Skin of body (tissue), 2 donors: ENCODE measurements around the genes FBXO21 and KSR2.

DNA sequence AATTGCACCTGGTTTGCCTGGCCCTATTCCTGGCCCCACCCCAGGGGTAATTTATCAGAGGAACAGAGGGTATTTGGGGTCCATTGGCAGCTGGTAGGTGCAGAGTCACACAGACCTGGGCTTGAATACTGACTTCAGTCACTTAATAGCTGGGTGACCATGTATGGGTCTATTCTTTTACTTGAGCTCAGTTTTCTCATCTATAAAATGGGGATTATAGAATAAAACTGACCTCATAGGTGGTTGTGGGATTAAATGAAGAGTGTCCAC, 107.4 kb upstream of the MED13L start:
- RAMPAGE, long total RNA, result no peak

DNA sequence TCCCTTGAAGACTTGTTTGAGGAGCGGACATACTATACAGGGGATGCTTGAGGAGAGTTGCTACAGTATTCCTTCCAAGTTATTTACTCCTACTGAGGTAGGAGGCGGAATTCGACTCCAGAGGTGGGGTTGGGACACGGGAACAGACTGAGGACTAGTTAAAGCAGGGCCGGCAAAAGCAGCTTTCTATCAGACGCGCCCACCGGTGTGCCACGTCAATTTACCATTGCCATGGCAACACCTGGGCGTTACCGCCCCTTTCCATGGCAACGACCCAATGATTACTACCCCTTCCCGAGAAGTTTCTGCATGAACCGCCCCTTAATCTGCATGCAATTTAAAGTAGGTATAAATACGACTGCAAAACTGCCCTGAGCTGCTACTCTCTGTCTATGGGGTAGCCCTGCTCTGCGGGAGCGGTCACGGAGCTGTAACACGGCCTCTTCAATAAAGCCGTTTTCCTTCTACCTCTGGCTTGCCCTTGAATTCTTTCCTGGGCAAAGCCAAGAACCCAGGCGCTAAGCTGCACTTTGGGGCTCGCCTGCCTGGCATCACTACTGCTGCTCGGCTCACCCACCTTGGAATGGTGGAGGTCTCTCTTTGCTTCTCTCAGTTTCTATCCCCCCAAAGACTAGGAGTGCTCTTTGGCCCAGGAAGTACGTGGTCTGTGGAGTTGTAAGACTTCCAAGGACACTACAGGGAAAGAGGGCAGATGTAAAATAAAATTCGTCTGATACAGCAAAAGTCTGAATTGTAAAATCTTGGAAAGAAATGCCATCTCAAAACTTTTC, 52.8 kb upstream of the MAP1LC3B2 start:
- RAMPAGE, long total RNA, result no peak

- RAMPAGE, long total RNA, result no peak
These were observed 34.9 kb downstream of the MAP1LC3B2 start for GRCh38 chr12:116594076-116594508.

DNA sequence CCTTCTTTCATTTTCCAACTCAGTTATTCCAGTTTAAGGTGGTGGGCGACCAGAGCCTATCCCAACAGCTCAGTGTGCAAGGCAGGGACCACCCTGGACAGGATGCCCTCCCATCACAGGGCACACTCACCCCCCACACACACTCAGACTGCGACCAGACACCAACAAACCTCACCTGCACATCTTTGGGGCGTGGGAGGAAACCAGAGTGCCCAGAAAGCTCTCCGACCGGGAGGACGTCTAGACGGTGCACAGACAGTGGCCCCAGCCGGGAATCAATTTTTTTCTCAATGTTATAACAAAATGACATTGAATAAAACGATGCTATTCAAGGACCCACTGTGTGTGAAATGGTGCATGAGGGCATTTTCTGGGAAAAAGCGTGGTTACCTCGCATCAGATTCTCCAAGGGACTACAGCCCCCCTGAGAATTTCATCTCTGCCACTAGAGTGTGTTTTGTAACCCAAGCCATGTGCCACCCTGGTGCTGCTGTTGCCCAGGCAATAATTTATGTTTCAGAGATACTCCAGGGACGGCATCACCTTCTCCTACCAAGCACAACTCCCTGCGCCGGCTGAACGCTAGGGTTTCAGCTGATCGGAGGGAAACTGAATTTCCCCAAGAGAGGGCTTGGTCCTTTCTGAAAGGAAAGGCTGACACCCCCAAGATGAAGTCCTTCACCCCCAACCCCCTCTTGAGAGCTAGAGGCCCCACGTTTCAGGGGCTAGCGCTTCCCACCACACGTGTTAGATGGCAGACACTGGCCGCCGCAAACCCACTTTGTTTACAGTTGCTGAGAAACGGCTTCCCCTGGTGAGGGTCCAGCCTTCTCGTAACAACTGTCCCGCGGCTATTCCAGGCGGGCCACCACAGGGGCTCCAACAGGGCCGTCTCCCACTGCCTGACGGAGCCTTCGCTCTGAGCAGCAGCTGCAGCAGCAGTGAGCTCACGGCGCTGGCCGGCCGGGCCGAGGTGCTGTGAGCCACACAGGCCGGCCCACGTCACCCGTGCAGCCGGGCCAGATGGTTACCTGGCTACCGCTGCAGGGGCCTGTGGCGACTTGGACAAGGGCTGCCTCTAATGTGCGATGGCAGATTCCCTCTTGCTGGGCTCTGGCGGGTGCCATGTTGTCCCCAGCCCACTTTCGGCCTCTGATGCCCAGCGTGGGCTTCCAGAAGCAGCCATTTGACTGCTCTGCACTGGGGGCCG, 66.6 kb downstream of the TESC start:
- RAMPAGE, long total RNA, result no peak

- RAMPAGE, long total RNA, result no peak
These were observed 8.3 kb downstream of the TESC start for GRCh38 chr12:117090840-117091349.

GRCh38 chr12:117190132-117190882, at the start of gene FBXO21:
Gene FBXO21, minus strand, starts transcription at chr12:117190470.
- RAMPAGE, long total RNA, result no peak

DNA sequence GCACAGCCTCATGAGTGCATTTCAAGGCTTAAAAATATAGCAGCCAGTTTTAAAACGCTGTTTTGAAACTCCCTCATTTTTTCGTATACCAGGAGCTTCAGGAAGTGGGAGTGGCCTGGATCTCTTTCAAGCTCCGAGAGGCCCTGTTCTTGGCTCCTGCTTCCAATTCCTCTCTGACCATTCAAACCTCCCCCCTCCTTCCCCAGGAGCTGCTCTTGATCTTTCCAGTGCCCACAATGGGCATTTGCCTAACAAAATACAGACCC, 46.6 kb upstream of the NOS1 start:
- RAMPAGE, long total RNA, result no peak

DNA sequence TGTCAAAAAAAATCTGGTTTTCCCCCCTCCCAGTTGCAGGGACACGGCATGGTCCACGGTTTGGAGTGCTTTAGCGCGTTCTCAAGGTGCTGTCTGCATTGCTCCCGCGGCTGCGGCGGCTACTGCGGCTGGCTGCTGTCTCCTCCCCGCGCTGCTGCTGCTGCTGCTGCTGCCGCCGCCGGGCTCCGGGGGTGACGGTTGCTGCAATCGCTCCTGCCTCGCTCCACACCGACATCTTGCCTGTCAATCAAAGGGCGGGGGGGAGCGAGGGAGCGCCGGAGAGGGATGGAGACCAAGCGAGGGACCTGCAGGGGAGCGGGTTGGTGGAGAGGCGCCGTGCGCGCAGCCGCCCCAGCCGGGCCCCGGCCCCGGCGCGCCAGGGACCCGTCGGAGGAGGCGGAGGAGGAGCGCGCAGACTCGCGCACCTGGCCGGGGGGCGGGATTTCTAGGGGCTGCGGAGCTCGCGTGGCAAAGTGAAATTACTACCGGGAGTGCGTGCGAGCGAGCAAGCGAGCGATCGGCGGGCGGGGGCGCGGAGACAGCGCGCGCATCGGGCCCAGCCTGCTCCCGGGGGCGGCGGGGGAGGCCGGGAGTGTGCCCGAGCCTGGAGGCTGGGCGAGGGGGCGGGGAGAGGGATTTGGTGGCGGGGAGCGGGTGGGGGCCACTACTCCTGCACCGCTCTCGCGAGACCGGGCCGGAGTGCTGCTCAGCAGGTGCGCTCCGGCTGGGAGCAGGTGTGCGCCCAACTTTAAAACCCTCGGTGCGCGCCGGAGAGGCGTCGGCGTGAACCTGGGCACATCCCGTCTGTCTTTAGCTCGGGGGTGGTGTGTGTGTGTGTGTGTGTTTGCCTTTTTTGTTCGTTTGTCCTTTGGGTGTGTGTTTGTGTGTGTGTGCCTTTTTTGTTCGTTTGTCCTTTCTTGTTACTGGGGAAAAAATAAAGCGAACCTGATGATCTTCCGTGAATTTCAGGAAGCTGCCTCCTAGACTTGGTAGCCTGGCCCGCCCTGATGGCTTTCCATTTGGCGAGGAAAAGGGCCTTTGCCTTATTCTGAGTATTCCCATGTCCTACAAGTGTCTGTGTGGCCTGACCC, at the start of gene KSR2:
Gene KSR2 (minus strand): TSS at position 249 of the 1,091 bp plus-strand sequence.
- RAMPAGE, long total RNA, result no peak

DNA sequence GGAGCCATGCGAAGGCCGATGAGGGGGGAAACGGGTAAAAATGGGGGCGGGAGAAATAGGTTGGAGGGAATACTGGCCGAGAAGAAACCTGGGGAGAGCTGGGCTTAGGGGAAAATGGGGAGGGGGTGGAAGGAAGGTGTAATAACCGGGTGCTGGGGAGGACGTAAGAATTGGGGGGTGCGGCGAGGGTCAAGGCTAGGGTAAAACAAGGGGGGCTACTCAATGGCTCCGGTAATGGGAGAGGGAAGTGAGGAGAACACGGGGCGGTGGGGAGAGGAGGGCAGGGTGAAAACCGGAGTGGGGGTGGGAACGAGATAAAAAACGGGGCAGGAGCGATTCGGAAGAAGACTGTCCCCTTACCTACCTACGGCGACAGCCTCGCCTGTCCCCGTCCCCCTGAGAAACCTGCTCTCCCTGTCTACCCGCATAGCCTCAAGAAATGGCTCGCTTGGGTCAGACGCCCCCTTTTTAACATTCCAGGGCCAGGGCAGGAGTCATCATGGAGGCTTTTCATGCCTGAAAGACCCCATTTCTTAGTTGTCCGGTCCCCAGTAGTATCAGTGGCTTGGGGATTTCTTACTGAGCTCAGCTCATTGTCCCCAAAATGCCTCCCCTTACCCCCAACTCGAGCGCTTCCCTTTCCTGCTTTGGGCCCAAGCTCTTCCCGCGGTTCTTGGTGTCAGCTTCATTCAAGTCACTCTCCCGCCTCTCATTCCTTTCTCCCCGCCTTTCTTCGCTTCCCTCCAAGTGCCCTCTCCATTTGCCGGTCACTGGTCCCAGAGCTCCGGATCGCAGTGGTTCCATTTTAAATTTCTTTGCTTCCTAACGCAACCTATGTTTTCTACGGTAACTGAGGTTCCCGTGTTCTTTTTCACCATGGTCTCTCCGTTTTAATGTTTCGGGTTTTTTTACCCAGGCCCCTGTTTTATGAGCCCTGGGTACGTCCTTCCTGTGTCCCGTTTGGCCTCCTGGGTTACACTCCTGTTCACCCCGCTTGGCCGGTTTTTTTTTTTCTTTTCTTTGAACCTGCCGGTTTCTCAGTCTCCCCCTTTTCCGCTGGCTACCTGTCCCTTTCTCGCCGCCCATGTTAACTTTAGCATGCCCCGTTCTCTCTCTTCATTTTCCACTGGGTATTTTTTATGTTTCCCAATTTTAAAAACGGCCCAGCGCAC, 1.1 kb upstream of the WSB2 start:
- RAMPAGE, long total RNA, result no peak

GRCh38 chr12:118158691-118159336, 22.9 kb downstream of the PEBP1 start:
- RAMPAGE, long total RNA, result no peak

DNA sequence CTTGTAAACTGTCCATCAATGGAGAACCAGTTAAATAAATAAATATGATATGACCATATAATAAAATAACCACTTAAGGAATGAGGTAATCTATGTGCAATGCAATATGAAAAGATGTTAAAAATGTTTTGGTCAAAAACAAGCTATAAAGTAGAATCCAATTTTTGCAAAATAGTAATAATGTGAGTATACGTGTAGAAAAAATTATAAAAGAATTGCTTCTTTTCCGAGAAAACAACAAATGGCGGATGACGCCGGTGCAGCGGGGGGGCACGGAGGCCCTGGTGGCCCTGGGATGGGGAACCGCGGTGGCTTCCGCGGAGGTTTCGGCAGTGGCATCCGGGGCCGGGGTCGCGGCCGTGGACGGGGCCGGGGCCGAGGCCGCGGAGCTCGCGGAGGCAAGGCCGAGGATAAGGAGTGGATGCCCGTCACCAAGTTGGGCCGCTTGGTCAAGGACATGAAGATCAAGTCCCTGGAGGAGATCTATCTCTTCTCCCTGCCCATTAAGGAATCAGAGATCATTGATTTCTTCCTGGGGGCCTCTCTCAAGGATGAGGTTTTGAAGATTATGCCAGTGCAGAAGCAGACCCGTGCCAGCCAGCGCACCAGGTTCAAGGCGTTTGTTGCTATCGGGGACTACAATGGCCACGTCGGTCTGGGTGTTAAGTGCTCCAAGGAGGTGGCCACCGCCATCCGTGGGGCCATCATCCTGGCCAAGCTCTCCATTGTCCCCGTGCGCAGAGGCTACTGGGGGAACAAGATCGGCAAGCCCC, 110.1 kb downstream of the PEBP1 start:
- RAMPAGE, long total RNA, result no peak

- RAMPAGE, long total RNA, result no peak
These were observed 13.2 kb downstream of the TAOK3 start for GRCh38 chr12:118359502-118359965.

DNA sequence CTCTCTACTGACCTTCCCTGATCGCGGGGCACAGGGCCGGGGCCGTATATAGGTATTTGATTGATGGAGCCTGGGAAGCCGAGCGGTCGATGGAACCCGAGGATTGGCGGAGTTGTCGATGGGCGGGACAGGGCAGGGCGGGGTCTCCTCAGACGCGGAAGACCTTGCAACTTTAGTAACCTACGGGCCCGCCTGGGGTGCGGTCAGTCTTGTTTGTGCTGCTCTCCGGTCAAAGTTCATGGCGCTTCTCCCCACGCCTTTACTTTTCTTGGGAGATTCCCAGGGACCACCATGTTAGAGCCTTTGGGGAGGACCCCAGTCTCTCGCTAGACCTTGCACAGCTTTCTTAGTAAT, 285 bp upstream of the TAOK3 start:
- RAMPAGE, long total RNA, result no peak

GRCh38 chr12:118373433-118373997, 808 bp upstream of the TAOK3 start:
- RAMPAGE, long total RNA, result no peak

GRCh38 chr12:118389757-118390736, 13.7 kb downstream of the SUDS3 start:
- RAMPAGE, long total RNA, result no peak

DNA sequence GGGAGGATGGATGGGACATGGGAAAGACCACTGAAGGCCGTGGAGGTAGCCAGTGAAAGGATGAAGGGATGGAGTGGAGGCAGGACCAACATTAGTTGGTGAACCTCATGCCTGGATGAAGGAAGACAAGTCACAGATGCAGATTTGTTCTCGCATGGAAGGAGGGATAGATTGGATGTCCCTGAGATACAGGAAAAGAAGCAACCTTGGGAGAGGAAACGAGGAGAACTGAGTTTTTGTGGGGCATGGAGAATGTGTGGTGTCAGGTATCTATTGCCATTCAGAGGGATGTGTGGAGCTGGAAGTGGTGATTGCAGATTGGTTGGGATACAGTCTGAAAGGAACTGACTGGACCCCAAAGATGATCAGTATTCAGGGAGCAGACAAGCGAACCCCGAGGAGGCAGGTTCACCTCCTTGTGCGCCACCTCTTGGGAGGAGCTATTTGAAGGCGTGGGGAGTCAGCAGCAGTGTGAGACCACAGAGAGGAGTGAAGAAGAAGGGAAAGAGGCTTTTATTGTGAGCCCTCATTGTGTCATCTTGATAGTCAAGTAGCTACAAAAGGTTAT, 23.3 kb downstream of the SUDS3 start:
- RAMPAGE, long total RNA, result no peak

GRCh38 chr12:118537343-118538152, 161.2 kb downstream of the SUDS3 start:
- RAMPAGE, long total RNA, result no peak

DNA sequence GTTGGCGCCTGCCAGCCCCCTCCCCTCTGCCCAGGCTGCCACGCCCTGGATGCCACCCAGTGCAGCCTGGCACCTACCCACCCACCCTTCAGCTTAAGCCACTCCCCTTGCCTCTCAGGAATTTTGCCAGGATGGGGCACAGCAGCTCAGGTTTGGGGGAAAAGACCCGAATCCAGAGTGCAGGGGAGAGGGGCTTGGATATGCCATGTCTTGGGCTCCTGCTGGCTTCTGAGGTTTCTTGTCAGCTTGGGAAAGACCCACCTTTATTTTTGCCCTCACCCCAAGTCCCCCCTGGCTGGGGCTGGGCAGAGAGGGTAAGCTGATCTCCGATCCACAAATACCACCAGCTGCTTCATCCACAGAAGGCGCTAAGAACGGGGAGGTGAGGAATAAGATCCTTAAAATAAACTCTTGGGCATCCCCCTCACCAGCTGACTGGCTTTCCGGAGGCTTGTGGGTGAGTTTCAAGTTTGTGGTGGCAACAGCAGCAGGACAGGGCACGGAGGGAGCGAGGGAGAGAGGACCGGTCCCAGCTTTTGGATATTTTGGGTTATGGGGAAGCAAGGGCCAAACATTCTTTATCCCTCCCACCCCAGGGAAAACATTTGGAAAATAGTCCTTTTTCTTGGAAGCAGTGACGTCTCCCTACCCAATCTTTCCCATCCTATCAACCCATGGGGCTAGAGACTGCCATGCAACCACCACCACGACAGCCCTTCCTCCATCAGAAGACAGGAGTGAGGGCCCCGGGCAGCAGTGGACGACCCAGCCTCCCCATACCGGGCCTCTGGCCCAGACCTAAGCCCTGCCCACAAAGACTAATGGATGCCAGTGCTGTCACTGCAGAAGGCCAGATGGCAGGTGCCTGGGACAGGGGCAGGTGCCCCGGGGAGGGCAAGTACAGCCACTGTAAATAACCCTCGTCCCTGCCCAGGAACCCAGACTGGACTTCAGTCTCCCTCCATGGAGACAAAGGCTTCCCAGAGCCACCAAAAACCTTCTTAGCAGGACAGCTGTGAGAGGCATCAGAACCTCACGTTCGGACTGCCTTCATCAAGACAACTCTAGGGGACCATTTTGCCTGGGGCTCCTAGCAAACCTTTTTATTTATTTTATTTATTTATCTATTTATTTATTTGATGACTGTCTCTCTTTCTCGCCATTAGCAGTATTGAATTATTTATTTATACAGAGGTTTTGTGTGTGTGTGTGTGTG, 20.6 kb upstream of the HSPB8 start:
- RAMPAGE, long total RNA, result no peak

- RAMPAGE, long total RNA, result no peak
These were observed 29.9 kb downstream of the HSPB8 start for GRCh38 chr12:119208402-119209245.

- RAMPAGE, long total RNA, result no peak
These were observed 51.2 kb downstream of the HSPB8 start for GRCh38 chr12:119229975-119230260.